Ureter (tissue), 1 donor: ENCODE results near the gene SIGLEC15.

DNA sequence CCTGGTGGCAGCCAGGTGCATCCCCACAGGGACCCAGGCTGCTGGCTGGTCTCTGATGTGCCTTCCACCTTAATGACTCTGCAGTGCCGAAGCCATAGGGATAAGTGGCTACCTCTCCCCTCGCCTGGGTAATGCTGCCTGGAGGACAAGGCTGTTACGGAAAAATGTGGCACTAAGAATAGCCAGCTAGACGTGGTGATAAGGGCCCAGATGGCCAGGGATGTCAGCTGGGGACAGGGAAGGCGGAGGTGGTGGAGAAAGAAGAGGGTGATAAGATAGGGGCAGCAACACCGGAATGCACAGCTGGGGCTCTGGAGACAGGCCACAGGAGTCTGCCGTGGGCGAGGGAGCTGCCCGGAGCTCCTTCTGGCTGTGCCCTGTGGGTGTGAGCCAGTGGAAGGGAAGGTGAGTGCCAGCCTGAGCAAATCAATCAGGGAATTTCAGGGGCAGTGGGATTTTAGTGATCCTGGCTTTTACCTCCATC lies 170.7 kb downstream of the FHOD3 start:
- PRO-cap = no peak

GRCh38 chr18:39841441-39842336 lies 2113.3 kb upstream of the PIK3C3 start:
- PRO-cap = unidirectional peak, minus-strand start at chr18:39841764

DNA sequence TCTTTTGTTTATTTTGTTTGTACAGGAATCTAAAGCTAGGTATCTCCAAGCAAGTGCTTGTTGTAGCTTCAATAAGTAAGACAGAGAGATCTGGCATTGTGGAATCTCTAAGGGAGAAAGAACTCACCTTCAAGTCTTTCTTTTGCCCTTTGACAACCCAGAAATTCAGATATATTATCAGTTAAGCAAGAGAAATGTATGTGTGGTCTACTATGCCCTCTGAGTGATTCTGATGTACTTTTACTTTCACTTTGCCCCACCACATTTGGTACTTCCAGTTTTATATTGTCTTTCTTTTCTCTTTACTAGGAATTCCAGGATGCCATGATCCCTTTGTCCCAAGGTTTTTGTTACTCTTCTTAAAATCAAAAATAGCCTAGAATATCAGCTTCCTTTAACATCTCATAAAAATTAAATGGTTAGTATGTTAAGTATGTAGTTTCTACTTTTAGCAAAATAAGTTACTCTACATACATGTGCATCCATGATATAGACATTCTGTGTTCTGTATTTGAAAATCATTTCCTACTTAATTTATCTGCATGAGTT lies 259.5 kb upstream of the PIK3C3 start:
- PRO-cap = no peak

- PRO-cap = no peak
These were observed 38.4 kb downstream of the PIK3C3 start for GRCh38 chr18:41993253-41994092.

DNA sequence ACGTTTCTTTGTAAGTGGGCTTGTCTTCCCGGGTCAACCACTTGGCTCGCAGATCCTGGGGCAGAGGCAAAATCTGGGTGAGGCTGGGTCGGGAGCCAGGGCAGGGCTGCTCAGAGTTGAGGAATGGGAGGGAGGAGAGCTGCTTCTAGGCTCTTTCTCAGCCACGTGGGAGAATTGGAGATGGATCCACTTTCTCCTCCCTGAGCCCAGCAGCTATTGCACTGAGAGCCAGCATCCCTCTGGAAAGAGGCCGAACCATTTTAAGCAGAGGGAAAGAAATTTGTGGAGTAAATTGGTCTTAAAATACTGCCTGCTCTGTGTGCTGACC lies 344.2 kb downstream of the PIK3C3 start:
- PRO-cap = bidirectional peak, plus-strand start at position 113 of the sequence, minus-strand start at position 108 of the sequence

DNA sequence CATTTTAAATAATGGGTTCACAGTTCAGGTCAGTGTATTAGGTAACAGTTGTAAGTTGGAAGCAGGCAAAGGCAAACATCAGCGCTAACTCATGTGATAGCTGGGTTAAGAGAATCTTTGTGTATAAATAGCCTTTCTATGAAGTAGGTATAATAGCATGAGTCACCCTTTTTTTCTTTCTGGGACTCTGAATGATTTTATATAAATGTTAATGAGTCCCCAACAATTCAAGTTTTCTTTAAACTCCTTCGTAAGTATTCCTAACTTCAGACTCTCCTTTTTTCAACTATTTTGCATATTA lies 384.3 kb downstream of the PIK3C3 start:
- PRO-cap = no peak

GRCh38 chr18:42340445-42340928 lies 385.5 kb downstream of the PIK3C3 start:
- PRO-cap = no peak

DNA sequence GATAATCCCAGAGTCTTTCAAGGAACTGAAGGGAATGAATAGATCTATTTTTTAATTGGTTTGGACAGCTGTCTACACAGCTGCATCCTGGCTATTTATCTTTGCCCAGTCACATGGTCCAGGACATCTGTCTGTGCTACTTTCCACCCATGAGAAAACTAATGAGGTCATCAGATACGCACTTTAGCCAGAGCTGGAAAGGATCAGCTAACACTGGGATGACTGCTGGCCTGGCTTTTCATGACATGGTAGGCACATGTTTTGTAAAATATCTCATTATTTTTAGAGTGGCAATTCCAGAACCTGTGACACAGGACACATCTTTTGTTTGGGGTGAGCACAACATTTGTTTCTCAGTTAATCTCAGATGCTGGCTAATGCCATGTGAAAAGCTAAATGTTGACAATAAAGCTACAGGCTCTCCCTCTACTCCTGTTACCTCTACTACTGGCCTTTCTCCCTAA lies 500.8 kb downstream of the RIT2 start:
- PRO-cap = no peak

DNA sequence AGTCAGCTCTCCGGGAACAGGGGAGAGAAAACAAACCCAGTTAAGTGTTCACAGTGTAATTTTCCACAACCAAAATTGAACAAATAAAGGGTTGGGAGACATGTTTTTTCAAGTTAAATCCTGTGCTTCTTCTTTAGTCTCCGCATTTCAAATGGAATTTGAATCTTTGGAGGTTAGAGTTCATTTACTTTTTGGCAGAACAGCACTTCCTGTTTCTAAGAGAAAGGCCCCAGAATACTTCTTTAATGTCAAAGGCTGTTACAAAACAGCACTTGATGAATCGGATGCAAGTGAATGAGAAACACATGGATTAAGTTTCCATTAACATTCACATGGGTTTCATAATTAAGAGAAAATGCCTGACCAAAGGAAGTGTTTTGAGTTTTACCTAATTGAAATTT lies 570.2 kb upstream of the SYT4 start:
- PRO-cap = no peak

DNA sequence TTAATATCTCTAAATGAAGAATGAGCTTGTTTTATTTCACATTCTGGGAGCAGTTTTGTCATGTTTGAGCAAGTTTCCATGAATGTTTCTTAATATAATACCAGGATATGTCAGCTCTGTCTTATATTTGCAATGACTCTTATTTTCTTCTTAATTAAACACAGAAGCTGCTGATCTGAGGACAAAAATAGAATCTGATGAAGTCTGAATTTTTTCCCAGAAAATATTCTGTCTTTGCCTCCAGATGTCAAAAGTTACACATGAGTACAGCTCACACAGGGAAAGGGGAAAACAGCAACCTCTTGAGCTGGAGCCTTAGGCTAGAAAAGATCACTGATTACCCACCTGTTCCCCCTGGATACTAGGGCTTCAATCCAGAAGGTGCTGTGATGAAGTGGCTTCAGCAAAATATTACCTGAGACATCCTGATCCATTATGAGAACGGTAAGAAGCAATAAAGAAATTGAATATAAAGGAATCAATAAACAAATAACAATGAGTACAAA lies 606.7 kb upstream of the SYT4 start:
- PRO-cap = no peak

- PRO-cap = no peak
These were observed 63.7 kb downstream of the SETBP1 start for GRCh38 chr18:44743891-44745240.

DNA sequence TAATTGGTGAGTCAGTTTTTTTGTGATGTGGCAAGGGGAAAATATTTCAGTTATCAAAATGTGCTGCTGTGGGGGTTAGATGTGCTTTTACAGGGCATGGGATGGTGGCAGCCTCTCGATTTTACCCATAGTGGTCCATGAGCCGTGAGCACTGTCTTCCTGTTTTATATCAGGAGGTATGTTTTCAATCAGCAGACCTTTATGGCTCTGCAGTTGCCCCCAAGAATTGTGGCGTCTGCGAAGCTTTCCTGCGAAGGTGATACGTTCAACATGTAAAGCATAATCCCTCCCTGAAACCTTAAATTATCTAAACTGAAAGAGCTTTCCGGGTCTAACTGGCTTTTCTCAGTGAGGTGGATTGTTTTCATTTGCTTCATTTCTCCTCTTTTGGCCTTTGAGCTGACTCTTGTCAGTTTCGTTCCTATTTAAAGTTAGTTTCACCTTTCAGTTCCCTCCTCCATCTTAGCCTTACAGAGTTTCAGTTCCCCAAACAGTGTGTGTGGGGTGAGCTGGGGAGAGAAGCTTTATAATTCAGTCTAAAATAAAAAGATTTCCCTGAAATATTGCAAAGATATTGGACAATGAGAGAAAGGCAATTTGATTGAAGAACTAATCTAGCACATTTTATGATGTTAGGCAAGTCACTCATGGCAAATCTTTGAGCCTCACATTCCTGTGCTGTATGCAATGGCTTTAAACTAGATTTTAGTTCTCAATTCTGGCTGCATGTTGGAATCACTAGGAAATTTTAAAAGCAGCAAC lies 78.6 kb downstream of the SETBP1 start:
- PRO-cap = no peak

DNA sequence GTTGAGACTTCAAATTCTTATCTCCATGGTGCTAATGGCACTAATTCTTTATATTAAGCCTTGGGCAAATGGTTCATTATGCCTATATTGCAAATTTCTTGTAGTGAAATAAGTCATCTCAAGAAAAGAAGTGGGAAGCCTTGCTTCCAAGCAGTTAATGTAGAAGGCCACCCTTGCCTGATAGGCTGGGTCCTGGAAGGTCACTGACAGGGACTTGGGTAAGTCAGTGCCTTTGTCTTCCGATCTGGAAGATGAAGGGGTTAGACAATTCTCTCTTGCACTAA lies 103.1 kb downstream of the SETBP1 start:
- PRO-cap = no peak

DNA sequence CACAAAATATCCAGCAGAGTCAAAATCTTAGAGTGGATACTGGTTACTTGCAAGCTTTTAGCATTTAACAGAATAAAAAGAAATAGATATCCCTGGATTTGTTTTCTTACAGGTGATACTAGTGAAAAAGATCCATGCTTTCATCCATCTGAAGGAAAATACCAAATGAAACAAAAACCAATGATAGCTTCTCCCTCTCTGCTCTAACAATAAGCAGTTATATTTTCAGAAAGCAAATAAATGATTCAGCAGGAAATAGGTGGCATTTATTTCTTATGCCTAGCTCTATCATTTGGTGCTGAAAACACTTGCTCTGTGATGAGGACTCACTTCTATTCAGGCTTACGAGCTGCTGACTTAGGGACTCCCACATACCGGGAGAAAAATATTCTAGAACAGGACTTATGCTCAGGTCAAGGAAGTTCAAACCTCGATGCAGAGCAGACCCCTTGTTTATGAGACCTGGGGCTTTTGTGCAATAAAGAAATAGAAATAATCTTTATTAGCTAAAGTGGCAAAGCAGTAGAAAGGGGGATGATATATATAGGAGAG lies 142.6 kb downstream of the SETBP1 start:
- PRO-cap = no peak

DNA sequence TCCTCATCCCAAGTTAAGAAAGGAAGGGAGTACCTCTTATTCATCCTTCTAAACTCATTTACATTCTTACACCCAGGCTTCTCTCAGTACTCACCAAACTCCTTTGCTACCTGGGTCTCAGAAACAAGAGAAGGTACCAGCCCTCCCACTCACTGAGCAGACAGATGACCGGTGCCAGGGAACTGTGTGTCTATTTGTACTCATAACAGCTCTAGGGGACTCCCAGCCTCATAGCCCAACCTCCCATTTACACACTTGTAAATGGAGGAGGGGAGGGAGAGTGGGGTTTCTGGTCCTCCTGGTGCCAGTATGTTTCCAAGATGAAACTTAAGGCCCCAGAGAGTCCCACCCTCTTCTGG lies 42.8 kb upstream of the SIGLEC15 start:
- PRO-cap = no peak

- PRO-cap = no peak
These were observed at the start of gene SIGLEC15 for GRCh38 chr18:45825479-45825943. Gene SIGLEC15 (plus strand): TSS chr18:45825675.

DNA sequence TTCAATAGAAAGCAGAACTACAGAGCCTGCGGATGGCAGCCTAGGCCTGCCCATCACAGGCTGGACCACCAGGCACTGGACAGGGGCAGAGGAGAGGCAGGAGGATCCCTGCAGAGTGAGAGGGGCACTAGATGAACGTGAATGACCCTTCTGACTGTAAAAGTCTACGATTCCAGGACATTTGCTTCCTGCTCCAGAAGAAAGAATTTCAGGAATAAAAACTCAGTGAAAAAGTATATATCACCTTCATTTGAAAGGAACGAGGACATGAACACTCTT lies 23.7 kb downstream of the SIGLEC15 start:
- PRO-cap = no peak

GRCh38 chr18:46051758-46052688 lies 20.0 kb downstream of the PSTPIP2 start:
- PRO-cap = no peak

DNA sequence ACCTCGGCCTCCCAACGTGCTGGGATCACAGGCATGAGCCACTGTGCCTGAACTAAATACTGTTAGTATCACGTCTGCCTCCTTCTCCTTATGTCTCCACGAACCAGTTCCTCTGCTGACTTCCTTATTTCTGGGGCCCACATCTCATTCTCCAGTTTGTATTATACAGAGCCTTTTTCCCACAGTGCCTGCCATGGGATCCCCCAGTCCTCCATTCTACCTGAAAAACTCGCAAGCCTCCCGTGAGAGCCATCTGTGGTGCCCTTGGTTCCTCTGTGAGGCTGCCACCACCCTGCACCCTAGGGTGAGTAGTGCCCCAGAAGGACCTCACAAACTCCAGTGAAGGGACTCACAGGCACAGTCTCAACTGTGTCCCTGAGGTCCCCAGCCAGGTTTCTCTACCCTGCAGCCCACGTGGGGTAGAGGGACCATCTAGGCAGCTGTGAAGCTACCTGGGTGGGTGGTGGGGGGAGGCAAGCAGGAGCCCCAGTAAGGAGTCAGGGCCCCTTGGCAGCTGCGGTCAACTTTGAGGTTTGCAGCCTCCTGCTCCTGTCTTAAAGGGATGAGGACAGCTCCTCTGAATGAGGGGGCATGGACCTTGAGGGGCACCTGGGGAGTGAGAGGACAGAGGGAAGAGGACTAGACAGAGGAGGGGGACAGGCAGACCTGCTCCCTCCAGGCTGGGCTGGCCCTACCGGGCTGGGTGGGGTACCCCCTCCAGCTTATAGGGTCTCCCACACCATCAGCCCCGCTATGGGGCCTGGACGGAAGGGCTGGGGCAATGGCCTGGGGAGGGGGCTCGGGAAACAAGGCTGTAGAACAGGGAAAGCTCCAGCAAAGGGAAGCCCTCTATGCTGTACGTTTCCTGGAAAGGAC lies 1.1 kb downstream of the PSTPIP2 start:
- PRO-cap = no peak

GRCh38 chr18:46077334-46078097 lies 5.5 kb upstream of the PSTPIP2 start:
- PRO-cap = no peak